Thoracic aorta (tissue), 1 donor: ENCODE data around the genes ZMYND11 and DIP2C.

- RAMPAGE, long total RNA = start-site peak on the plus strand at chr10:135476-135543, 56 reads
These were observed at the start of gene ZMYND11 for GRCh38 chr10:135392-135912. TSS of gene ZMYND11 (plus strand) at chr10:135455.

DNA sequence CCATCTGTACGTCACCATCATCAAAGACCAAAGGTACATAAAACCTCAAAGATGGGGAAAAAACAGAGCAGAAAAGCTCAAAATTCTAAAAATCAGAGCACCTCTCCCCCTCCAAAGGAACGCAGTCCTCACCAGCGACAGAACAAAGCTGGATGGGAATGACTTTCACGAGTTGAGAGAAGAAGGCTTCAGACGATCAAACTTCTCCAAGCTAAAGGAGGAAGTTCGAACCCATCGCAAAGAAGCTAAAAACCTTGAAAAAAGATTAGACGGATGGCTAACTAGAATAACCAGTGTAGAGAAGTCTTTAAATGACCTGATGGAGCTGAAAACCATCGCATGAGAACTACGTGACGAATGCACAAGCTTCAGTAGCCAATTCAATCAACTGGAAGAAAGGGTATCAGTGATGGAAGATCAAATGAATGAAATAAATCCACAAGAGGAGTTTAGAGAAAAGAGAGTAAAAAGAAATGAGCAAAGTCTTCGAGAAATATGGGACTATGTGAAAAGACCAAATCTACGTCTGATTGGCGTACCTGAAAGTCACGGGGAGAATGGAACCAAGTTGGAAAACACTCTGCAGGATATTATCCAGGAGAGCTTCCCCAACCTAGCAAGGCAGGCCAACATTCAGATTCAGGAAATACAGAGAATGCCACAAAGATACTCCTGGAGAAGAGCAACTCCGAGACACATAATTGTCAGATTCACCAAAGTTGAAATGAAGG is 16.0 kb downstream of the ZMYND11 start:
- RAMPAGE, long total RNA = no peak

GRCh38 chr10:306484-307500 is 171.5 kb downstream of the ZMYND11 start:
- RAMPAGE, long total RNA = no peak

- RAMPAGE, long total RNA = no peak
These were observed 267.1 kb downstream of the DIP2C start for GRCh38 chr10:422086-423069.

DNA sequence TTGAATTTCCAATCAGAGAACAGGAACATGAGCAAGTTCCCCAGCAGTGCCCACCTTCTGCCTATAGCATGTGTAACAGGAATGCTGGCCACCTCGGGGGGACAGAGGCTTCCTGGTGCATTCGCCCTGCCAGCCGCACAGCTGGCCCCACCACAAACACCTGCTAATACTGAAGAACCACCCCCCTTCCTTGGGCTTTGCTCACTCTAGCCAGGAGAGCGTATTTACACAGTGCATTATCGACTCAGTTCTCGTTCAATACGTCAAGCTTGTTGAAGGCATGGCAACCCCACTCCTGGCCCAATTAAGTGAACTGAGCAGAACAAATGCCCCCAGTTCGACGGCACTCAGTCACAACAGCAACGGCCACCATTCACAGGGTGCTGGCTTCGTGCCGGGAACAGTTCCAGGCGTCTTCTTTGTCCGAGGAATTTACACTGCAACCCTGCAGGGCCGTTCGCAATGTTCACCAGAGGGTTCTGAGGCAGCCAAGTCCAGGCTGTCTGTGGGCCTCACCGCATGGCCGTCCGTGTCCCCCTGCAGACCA is 175.4 kb downstream of the DIP2C start:
- RAMPAGE, long total RNA = no peak

- RAMPAGE, long total RNA = no peak
These were observed 134.9 kb downstream of the DIP2C start for GRCh38 chr10:554596-554880.

GRCh38 chr10:662626-663274 is 26.7 kb downstream of the DIP2C start:
- RAMPAGE, long total RNA = no peak

DNA sequence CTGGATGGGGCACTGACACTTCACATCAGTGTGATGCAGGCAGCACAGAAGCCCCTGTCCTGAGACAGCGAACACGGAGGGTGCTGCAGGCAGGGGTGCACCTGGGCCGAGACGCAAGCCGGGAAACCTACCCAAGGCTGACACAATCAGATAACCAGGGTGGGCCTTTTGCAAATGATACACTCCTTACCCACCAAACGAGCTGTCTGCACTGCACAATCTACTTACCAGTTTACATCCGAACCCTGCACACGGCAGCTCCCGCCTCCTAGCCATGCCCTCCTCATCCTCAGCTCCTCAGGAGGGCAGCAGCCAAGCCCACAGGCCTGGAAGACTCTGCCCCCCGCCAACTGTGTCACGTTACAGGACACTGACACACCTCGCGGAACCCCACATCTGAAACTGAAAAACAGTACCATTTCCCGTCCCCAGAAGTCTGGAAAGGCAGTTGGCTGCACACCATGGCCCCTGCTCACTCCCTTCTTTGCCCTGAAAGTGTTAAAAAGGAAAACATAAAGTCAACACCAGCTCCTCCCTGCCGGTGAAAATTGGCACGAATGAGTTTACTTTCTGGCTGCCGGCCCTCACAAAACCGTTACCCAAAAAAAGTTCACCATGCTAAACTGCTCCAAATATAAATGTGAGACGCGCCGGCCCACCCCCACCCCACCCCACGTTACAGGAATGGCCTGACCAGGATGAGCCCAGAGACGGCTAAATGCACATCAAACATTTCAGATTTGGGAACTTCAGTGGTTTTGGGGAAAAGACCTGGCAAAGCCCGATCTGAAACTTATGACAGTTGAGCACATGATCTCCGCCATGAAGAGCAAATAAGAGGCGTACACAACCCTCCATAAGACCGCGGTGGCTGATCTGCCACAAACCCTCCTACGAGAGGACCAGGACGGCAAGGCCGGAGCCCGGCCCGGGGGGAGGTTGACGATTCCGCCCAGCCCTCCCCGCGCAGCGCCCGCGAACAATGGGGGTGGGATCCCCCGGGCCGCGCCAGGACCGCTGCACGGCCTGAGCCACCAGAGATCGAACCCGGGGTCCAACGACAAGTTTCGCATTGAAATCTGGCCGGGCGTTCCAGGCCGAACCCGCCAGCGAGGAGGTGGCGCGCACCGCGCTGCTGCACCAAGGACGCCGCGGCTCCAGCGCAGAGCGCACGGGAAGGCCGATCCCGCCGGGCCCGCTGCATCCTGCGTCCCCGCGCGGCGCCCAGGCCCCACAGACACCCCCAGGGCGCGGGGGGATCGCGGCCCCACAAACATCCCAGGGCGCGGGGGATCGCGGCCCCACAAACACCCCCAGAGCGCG is 1.1 kb downstream of the DIP2C start:
- RAMPAGE, long total RNA = no peak

- RAMPAGE, long total RNA = no peak
These were observed at the start of gene DIP2C for GRCh38 chr10:689324-690409. TSS of gene DIP2C (minus strand) at chr10:689668.

DNA sequence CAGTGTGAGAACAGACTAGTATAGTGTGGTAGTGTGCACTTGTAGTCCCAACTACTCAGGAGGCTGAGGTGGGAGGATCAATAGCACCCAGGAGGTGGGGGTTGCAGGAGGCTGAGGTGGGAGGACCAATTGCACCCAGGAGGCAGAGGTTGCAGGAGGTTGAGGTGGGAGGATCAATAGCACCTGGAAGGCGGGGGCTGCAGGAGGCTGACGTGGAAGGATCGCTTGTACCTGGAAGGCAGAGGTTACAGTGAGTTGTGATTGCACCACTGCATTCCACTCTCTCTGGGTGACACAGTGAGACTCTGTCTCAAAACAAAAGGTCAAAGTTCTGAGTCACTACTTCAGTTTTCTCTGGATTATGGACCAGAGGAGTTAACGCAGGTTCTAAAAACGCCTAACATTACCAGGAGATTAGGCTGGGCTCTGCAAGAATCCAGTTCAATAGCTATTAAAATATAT is 22.7 kb upstream of the DIP2C start:
- RAMPAGE, long total RNA = no peak

DNA sequence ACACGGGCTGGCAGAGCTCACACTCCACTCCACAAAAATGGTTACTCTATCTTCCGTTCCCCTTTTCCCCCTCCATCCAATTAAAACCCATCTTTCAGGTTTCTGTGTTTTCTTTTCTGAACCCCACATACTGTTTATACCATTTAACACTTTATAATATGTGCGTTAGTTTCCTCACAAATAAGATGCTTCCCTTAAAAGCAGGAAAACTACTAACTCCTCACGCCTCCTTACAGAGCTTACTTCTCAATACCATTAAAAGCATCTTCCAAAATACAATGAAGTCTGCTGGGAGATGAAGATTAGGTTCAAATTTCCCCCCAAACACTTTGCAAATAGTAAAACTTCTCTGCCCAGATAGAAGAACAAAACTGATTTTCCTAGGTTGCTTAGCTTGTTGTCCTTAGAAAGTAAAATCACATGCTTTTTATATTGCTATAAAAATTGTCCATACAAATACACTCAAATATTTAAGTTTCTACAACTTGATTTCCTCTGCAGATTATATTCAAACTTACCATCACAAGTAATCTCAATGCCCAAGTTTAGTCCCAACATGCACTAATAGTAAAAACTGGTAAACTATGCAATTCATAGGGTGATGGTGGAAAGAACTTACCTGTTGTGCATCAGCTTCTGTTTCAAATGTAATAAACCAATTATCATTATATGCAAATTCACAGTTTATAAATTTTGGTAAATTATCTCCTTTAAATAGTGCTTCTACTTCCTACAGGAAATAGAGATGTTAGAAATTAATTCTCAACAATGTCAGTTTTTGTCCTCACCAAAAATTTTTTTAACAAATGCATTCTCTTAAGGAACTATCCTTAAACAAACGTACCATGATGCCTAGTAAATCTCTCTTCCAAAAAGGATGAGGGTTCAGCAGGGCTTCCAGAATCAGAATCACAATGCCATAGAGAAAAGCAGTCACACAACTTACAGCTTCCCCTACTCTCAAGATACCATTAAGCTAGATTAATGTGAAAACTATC is 101.0 kb downstream of the LARP4B start:
- RAMPAGE, long total RNA = no peak

- RAMPAGE, long total RNA = no peak
These were observed 46.1 kb downstream of the LARP4B start for GRCh38 chr10:885283-885939.

- RAMPAGE, long total RNA = no peak
These were observed 40.3 kb downstream of the WDR37 start for GRCh38 chr10:1096263-1097097.

GRCh38 chr10:1098990-1099461 is 42.8 kb downstream of the WDR37 start:
- RAMPAGE, long total RNA = no peak

DNA sequence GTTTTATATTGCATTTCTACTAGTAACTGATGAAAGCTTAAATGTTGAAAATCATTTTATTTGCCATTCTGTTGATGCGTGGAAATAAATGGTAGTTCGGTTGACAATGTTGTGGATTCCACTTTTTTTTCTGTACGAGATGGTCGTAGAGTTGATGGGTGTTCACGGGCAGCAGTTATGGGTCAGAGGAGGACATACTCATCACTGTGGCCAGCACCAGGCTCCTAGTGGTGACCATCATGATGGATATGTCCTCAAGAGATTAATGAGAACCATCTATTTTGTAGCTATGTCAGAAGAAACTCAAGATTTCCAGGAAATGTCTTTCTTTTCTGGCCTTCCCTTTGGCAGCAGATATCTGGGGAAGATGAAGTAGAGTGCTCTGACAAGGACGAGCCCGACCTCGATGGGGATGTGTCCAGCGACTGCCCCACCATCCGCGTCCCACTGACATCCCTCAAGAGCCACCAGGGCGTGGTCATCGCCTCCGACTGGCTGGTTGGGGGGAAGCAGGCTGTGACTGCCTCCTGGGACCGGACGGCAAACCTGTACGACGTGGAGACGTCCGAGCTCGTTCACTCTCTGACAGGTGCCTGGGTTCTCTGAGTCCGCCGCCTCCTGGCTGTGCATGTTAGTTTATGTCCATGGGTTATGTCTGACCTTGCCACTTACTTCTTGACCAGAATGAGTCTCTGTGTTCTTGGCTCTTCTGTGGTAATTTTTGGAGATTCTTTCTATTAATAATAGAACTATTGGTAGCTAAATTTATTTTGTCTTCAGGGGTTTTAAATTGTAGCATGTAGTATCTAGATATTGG is 47.3 kb downstream of the WDR37 start:
- RAMPAGE, long total RNA = no peak

DNA sequence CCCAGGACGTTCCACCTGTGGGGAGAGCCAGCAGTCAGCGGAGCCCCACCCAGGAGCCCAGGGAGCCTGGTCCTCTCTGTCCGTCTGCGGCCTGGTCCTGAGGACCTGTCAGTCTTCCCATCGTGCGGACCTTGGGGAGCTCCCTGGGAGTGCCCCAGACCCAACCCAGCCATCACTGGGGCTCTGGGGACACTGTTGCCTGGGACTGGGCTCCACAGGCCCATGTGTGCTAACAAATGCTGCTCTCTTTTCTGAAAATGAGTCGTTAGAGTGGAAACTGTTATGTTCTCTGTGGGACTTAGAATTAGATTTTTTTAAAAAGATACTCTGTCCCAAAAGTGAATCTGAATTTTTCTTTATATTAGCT is 143.9 kb downstream of the WDR37 start:
- RAMPAGE, long total RNA = no peak

- RAMPAGE, long total RNA = no peak
These were observed 337.1 kb downstream of the ADARB2 start for GRCh38 chr10:1400134-1400689.

DNA sequence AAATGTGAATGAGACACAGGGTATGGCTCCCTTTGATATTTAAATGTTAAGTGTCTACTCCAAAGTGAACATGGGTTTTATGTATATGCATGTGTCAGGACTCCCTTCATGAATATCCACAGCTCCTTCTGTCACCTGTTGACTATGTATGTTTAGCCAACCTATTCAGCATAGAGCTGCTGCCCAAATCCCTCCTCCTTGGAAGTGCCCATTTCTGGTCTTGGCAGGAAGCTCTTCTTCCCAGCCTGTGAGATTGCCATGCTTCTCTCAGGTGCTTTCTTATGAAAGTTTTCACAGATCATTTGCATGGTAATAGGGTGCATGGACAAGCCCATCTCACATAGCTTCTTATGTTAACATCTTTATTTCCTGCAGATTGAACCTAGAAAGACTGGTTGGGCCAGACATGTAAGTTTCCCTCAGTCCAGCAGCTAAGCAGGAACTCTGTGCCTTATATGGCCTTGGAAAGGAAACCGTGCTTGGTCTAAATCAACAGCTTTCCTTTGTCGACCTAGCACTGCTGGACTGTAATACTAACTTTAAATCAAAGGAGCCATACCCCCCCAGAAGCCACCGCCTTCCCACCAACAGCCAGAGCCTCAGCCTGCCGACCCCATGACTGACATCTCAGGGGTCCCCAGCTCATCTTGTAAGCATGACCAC is 288.9 kb downstream of the ADARB2 start:
- RAMPAGE, long total RNA = no peak

- RAMPAGE, long total RNA = no peak
These were observed 370 bp downstream of the PFKP start for GRCh38 chr10:3067750-3068086.

GRCh38 chr10:3070139-3070434 is 2.7 kb downstream of the PFKP start:
- RAMPAGE, long total RNA = no peak